Metastatic Breast Carcinoma in the Brain (tissue), 10 donors: ENCODE data around the gene PSME4.

GRCh38 chr2:53873975-53874594 is 14.3 kb upstream of the GPR75 start:
- PRO-cap, 10 experiments = no peak in any of the 10 experiments

DNA sequence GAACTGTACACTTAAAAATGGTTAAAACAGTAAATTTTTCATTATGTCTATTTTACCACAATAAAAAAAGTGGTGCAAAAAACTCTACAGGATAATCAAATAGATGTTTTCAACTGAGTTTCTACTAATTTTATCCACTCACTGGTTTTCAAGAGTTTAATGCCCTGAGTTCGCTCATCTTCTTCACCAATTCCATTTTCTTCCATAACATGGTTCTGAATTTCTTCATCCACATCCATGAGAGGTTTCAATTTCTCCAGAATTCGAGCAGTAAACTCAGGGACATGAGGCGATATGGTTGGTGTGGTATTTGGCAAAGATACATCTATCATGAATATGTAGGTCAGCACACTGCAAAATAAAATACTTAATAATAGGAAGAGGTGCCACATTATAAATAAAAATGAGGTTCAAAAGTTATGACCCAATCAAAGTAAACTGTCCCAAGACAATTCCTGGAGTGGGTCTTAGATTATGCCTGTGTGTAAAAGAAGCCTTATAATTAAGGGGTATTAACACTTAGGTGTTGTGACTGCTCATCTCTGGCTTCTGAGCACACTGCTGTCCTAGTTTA is 27.4 kb upstream of the GPR75 start:
- PRO-cap, 10 experiments = no peak in any of the 10 experiments

- PRO-cap, 10 experiments = no peak in any of the 10 experiments
Measured at GRCh38 chr2:53901264-53901653, 41.5 kb upstream of the GPR75 start.

DNA sequence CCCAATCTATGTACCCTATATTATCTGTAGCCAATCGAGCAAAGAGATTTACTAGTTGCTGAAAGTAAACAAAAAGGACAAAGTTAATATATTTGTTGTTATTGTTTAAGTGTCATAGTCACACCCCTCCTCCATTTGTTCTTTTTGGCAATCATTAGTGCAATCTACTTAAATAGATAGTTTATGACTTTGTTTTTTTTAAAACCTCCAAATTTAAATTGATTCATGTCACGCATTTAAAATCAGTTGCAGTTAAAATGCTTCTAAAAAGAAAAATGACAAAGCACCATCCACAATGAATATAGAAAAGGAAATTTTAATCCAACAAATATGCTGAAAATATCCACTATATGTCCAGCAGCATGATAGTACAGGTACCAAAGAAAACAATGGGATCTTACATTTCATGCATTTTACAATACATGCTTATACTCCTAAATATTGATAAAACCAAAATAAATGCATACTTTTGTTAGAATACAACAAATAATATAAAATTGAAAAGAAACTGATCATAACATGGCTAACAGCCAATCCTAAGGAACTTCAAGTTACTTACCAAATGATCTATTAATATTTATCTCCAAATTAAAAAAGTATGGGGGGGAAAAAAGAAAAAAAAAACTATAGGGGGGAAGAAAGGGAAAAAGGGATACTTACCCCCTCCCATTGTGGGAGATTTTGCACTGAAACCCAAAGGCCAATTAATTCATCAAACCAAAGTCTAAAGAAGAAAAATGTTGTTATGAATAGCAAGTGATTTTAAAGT is 34.5 kb downstream of the PSME4 start:
- PRO-cap, 10 experiments = no peak in any of the 10 experiments

DNA sequence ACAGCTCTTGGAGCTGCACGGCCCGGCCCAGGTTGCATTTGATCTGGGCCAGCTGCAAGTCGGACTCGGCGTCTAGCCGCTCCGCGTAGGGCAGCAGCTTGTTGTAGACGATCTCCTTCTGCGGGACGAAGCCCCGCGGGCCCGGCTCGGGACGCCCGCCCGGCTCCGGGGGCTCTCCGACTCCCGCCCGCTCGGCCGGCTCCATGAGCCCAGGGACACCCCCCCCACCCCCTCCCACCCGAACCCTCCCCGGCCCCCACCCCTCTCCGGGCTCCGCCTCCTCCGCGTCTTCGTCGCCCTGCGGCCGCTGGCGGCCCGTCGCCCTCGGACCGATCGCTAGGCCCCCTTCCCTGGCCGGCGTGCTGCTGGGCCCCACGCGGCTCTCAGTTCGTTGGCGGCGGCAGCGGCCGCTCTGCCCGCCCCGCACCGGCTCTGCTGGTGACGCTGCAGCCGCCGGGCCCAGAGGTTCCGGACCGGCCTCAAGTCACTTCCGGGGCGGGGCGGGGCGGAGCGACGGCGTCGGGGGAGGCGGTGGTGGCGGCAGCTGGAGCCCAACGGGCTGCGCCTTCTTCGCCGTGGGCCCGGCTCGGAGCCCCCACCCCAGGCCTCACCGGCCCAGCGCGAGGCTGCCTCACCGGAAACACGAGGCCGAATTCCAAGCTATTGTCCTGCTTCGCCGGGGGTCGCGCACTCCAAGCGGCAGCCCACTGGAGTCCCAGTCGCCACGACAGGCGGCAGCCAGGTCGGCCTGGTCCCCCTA is at the start of gene PSME4:
Gene PSME4, minus strand, starts transcription at position 414 of the 760 bp plus-strand sequence.
- PRO-cap, 10 experiments = peak in 10 of 10 experiments; most common plus-strand start position 513 of the sequence (in 10); most common minus-strand start position 437 of the sequence (in 7)

- PRO-cap, 10 experiments = no peak in any of the 10 experiments
Measured at GRCh38 chr2:54122802-54123683, 133.0 kb downstream of the TSPYL6 start.

DNA sequence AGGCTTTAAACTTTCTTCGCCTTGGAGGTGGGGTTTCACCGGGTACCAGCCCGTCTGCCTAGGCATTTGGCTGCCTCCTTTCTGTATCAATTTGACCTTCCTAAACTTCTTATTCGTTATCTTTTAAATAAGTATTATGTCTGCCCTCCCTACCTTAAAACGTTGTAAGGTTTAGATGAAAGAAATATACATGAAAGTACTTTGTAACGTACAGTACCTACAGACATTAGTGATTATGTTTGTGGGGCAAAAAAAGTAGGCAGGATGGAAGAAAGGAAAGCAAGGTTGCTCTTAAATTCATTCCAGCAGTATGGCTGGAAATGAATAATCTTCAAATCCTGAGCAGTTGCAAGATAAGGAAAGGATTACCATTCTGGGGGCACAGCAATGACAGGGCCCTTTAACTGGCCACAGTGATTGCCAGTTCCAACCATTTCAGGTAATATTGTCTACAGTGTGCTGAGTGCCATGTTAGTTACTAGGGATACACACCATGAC is 31.3 kb downstream of the TSPYL6 start:
- PRO-cap, 10 experiments = no peak in any of the 10 experiments

GRCh38 chr2:54455558-54455803 is 646 bp upstream of the SPTBN1 start:
- PRO-cap, 10 experiments = no peak in any of the 10 experiments

GRCh38 chr2:54508619-54509133 is 52.5 kb downstream of the SPTBN1 start:
- PRO-cap, 10 experiments = no peak in any of the 10 experiments

DNA sequence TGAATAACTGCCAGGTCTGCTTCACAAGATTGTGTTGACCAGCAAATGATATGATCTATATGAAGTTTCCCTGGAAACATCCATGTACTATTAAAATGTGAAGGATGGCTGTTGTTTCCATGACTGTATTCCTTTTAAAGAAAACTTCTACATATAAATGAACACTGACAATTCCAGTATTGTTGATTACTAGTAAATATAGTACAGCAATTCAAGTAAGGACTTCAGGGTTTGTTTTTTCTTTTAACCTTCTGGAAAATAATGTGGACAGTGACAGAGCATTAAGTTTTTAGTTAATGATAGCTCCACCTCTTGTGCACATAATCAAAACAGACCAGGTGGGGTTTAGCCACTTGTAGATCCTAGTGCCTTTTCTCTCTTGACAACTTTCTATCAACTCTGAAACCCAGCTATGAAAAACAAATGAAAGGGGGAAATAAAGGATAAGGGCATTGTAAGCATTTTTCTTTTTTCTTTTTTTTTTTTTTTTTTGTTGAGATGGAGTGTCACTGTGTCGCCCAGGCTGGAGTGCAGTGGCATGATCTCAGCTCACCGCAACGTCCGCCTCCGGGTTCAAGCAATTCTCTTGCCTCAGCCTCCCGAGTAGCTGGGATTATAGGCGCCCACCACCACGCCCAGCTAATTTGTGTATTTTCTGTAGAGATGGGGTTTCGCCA is 109.7 kb downstream of the SPTBN1 start:
- PRO-cap, 10 experiments = no peak in any of the 10 experiments

GRCh38 chr2:54604182-54604688 is 119.2 kb upstream of the EML6 start:
- PRO-cap, 10 experiments = no peak in any of the 10 experiments

DNA sequence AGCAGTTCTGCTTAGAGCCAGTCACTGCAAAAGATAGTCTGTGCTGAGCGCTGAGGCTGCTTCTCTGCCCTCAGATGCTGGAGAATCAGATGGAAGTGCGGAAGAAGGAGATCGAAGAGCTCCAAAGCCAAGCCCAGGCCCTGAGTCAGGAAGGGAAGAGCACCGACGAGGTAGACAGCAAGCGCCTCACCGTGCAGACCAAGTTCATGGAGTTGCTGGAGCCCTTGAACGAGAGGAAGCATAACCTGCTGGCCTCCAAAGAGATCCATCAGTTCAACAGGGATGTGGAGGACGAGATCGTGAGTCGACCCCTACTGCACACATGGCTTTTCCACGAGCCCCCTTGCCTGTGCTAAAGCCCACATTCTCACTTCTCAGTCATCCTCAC is 78.3 kb upstream of the EML6 start:
- PRO-cap, 10 experiments = no peak in any of the 10 experiments

GRCh38 chr2:54724441-54725256 is 1.2 kb downstream of the EML6 start:
- PRO-cap, 10 experiments = no peak in any of the 10 experiments

GRCh38 chr2:54880002-54880399 is 156.5 kb downstream of the EML6 start:
- PRO-cap, 10 experiments = no peak in any of the 10 experiments

GRCh38 chr2:54947269-54947836 is 102.9 kb downstream of the RTN4 start:
- PRO-cap, 10 experiments = peak in 1 of 10 experiments; most common plus-strand start chr2:54947688 (in 1); most common minus-strand start chr2:54947554 (in 1)

DNA sequence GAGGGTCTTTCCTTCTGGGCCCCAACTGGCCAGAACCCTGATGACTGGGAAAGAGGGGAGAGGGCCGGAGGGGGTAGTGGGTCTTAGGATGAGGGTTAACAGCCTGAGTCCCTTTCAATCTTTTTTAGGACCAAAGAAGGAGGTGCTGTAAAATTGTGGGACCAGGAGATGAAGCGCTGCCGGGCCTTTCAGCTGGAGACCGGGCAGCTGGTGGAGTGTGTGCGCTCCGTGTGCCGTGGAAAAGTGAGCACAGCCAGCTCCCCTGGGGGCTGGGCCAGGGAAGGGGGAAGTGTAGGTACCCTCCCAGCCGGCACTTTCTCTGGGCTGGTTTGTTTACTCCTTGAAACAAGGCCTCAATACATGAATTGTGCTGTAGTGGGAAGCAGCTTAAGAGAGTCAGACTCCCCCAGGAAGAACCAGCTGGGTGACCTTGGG is 90.1 kb downstream of the RTN4 start:
- PRO-cap, 10 experiments = peak in 2 of 10 experiments; most common minus-strand start position 245 of the sequence (in 2)

DNA sequence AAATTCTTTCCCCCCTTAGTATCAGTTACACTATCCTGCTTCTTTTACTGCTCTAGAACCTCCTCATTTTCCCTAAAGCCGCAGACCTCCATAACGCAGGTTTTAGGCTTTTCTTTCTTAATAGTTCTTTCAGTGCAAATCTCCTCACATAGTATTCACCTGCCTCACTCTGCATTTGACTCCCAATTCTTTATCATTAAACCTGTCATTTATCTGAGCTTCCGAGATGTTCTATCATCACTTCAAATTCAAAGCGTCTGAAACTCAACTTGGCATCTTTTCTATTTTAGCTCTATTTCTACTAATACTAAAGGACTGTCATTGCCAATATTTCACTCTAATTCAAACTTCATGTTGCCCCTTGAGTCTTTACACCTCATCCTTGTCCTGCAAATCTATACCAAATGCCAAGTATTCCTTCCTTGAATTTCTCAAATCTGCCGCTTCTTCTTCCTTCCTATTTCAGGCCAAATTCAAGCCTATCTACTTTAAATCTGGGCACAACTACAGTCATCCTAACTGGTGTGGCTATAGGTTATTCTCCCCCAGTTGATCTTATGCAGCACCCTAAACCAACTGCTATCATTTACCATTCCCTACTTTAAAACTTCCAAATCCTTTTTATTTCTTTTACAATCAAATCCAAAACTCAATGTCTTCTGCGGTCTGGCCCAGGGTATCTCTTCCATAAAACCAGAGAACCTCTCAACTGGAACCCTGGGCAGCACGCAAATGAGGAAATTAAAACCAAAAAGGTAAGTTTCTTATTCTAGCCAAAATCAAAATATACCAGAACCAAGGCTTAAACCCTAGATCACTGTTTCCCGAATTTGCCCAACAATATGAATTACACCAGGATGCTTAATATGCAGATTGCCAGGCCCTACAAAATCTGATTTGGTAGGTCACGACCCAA is 43.2 kb downstream of the RTN4 start:
- PRO-cap, 10 experiments = no peak in any of the 10 experiments

DNA sequence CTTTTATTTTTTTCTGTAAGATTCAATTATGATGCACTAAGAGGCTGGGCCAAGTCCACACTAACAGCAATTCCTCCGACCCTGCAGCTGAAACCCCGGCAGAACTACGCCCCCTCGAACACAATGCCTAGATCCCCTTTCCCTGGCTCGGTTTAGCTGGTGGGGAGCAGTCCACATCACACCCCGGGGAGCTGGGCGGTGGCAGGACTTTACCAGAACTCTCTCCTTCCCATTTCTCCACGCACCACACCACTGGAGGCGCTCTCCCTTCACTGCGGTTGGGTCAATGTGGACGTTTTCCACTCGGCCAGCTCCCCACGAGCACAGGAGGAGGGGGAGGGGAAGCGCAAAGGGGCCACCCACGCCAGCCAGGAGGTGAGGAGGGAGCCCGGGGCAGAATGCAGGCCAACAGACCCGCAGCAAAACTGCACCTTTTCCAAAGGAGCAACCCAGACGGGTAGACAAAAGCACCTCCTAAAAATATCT is 1.3 kb downstream of the RTN4 start:
- PRO-cap, 10 experiments = peak in 9 of 10 experiments; most common plus-strand start position 326 of the sequence (in 6); most common minus-strand start position 238 of the sequence (in 9)

- PRO-cap, 10 experiments = no peak in any of the 10 experiments
Measured at GRCh38 chr2:55061657-55062261, 11.5 kb upstream of the RTN4 start.

DNA sequence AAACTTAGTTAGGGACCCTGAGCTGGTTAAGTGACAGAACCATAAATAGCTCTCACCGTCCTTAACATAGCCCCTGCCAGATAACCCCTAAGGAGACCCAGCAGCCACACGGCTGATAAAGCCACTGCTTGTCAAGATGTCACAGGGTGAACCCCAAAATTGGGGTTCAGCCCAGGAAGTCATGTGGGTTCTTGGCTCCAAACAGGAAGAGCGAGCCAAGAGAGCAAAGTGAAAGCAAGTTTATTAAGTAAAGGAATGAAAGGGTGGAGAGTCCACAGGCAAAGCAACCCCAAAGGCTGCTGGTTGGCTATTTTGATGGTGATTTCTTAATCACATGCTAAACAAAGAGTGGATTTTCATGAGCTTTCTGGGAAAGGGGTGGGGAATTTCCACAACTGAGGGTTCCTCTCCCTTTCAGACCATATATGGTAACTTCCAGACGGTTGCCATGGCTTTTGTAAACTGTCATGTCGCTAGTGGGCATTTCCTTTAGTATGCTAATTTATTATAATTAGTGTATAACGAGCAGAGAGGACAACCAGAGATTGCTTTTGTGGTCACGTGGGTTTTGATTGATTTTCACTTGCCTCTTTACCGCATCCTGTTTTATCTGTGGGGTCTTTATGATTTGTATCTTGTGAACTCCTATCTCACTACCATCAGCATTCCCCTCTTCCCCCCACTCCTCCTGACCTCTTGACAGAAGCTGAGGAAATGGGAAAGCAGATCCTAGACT is 83.6 kb upstream of the RTN4 start:
- PRO-cap, 10 experiments = peak in 1 of 10 experiments; most common plus-strand start position 372 of the sequence (in 1); most common minus-strand start position 285 of the sequence (in 1)